Kidney (tissue), 2 donors: ENCODE measurements around a stretch of chr12.

GRCh38 chr12:96908095-96908694 is 1.1 kb downstream of the NEDD1 start:
- PRO-cap: no peak
- RRBS: no CpG with 5 or more reads among the region's 10 CpGs

- PRO-cap: no peak
- RRBS: no CpG with 5 or more reads among the region's 4 CpGs
Observed at GRCh38 chr12:97460519-97461048, 553.5 kb downstream of the NEDD1 start.

DNA sequence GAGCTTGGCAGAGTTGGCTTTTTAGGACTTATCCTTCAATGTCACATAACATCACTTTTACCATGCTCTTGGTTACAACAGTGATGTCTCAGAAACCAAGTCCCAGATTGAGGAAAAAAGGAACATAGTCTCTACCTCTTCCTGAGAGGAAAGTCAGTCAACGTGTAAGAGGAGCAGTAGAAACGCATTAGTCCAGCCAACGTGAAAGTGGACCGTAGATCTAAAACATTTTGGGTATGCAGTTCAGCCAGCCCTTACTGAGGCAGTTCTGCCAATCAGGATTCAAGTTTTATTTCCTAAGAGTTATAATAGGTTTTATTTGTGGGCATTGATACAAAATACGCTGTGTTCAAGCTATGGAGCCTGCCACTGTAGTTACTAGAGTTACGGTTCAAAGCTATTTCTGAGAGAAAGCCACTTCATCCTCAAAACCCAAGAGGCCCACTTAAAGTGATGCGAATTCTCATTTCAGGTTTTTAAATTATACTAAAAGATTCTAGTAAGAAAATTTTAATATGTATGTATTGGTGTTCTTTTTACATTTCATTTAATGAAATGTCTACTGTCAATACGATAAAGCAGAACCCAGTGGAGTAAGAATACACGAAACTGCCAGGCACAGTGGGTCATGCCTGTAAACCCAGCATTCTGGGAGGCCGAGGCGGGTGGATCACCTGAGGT is 10.0 kb downstream of the SLC25A3 start:
- PRO-cap: no peak
- RRBS: no CpG with 5 or more reads among the region's 11 CpGs

GRCh38 chr12:99130813-99131488 is 485.9 kb downstream of the APAF1 start:
- PRO-cap: no peak
- RRBS: no CpG with 5 or more reads among the region's 3 CpGs

DNA sequence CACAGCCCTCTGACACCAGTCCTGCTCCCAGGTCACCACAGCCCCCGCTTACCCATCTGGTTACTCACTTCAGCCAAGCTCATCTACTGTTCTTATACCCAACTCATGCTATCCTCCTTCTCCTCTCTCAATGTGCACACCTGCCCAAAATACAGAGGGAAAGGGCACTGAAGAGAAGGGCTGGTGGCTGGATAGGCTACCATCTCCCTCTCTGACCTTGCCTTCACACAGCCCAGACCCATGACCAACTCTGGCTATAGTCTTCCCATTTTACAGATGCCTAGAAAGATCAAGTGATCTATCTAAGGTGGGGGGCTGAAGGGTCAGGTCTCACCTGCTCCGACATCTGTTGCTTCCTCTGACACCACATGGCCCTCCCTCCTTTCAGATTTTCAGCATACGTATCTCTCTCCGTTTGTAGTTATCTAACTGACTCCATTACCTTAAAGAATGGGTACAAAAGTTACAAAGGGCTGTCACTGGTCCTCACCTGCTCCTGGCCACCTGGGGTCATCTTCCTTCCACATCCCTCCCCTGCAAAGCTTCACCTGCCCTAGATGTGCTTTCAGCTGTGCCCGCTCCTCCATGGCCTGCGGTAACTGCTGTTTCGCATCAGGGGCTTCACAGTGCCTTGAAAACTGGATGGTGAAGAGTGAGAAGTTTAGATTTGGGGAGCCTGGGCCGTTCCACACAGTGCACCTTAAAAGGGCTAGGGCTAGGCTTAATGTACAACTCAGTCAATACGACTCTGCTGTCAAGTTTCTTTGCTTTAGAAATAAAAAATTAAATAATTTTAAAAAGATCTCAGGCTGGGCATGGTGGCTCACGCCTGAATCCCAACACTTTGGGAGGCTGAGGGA is 24.6 kb upstream of the BLTP3B start:
- PRO-cap: no peak
- RRBS: no CpG with 5 or more reads among the region's 10 CpGs

- PRO-cap: no peak
- RRBS: no CpG with 5 or more reads among the region's 3 CpGs
Observed at GRCh38 chr12:100577292-100578418, 4.2 kb downstream of the GAS2L3 start.

DNA sequence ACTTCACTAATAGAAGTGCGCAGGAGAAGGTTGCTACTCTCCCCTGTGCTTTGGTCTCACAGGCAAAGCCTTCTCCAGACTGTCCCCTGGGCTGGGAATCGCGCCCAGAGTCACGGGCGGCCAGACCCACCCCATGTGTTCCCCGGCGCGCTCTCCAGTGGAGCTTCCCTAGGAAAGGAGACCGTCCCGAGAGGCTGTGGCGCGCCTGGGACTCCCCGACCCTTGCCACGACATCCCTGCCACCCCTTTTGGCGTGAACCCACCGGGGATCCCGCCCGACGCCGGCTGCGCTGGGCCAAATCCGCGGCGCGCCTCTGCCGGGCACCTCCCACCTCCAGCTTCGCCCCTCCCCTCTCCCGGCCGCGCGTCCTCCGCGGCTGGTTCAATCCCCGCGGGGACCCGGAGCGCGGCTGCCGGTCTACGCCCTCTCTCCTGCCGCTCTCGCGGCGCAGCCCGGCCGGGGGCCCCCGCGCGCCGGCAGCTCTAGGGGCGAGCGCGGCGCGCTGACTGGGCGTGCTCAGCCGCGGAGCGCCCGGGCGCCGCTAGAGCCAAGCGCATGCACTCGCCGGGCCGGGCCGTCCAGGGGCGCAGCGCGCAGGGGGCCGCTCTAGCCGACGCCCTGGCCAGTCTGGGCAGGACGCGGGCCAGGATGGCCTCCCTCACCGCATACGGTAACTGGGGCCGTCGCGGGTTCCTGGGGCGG is 77.5 kb upstream of the ANO4 start:
- PRO-cap: bidirectional peak, plus-strand start at position 385 of the sequence, minus-strand start at position 316 of the sequence
- RRBS: 3% methylated on average over 39 of the region's 81 CpGs

DNA sequence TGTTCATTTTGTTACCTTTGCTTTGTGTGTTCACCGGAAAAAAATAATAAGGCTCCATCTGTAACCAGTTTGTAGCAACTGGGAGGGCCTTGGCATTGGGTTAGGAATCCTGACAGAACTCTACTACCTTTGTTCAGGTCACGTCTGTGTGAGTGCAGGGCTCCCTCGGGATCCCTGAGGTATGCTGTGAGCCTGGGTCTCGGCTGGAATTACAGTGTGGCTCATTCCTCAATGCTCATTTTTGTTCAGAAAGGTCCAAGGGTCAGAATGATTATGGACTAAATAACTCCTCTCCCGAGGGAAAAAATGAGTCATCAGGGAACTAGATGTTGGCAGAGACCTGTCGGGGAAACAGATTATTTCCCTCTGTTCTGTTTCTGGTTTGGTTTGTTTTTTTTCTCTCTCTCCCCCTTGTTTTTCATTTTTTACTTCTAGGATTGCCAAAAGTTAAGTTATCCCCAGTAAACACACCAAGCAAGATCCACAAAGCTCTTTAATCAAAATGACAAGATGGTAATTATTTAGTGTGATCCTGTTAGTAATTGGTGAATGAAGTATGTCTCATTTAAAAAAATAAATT is 157.9 kb downstream of the SLC5A8 start:
- PRO-cap: no peak
- RRBS: no CpG with 5 or more reads among the region's 6 CpGs

DNA sequence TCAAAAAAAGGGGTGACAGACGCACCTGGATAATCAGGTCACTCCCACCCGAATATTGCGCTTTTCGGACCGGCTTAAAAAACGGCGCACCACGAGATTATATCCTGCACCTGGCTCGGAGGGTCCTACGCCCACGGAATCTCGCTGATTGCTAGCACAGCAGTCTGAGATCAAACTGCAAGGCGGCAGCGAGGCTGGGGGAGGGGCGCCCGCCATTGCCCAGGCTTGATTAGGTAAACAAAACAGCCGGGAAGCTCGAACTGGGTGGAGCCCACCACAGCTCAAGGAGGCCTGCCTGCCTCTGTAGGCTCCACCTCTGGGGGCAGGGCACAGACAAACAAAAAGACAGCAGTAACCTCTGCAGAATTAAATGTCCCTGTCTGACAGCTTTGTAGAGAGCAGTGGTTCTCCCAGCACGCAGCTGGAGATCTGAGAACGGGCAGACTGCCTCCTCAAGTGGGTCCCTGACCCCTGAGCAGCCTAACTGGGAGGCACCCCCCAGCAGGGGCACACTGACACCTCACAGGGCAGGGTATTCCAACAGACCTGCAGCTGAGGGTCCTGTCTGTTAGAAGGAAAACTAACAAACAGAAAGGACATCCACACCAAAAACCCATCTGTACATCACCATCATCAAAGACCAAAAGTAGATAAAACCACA is 63.6 kb downstream of the SLC5A8 start:
- PRO-cap: no peak
- RRBS: no CpG with 5 or more reads among the region's 20 CpGs

DNA sequence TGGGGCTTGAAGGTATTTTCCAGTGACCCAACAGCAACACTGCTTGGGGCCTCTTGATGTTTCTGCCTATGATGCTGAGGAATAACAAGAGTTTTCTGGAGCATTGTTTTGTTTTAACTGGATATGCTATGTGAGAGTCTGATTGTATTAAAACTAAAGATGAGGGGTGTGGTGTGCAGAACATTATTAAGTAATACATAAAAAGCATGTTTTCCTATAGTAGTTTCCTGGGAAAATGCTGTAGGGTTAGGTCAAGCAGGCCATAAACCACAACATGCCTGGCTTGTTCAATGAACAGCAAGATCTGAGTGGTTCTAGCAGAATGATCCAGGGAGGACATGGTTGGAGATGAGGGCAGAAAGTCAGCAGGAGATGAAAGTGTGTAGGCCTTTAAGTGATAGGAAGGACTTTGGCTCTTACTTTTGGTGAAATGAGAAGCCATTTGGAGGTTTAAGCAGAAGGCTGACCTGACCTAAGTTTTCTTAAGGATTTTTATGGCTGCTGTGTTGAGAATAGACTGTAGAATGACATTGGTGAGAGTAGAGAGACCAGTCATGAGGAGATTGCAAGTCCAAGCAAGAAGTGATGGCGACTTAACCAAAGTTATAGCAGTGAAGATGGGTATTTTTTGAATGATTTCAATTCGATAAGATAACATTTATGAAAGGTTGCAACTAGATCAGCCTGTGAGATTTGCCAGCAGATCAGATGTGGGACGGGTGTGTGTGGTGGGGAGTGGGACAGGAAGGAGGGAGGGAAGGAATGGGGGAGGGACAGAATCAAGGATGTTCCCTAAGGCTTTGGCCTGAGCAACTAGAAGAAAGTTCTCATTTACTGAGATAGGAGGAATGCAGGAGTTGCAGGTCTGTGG is 33.3 kb downstream of the UTP20 start:
- PRO-cap: no peak
- RRBS: no CpG with 5 or more reads among the region's 3 CpGs

DNA sequence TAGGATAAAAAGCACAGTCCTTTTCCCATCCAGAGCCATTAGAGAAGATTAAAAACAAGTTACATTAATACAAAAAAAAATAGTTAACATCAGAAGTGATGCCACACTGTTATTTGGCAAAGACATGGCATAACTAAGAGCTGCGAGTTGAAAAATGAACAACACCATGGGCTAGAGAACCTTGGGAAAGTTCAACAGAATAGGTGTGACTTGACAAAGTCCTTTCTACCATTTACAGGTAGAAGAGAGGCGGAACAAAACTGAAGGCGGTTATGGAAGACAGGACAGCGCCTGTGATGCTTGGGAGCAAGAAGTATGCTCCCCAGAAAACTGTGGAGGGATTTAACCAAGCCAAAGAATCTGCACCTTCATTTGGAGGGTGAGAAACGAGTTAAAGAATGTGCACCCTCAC is 995 bp downstream of the ARL1 start:
- PRO-cap: no peak
- RRBS: no CpG with 5 or more reads among the region's 5 CpGs

- PRO-cap: no peak
- RRBS: 50% methylated on average over 1 of the region's 13 CpGs
Observed at GRCh38 chr12:101527527-101528241, 52.5 kb downstream of the SPIC start.

- PRO-cap: no peak
- RRBS: no CpG with 5 or more reads among the region's 9 CpGs
Observed at GRCh38 chr12:101615867-101616713, 21.3 kb downstream of the MYBPC1 start.

DNA sequence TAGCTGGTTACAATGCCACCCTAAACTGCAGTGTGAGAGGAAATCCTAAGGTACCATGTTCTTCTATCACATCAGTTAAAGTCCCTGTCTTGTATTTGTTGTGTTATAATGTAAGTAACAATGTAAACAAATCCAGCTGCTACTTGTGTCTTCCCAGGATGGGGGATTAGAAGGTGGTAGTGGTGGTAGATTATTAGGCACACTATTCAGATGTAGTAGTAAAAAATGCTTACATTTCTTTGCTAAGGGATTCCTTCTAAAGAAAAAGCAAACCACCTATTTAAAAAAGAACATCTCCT is 19.3 kb upstream of the CHPT1 start:
- PRO-cap: no peak

GRCh38 chr12:101782675-101783260 is 43.5 kb upstream of the SYCP3 start:
- PRO-cap: no peak
- RRBS: no CpG with 5 or more reads among the region's 4 CpGs

DNA sequence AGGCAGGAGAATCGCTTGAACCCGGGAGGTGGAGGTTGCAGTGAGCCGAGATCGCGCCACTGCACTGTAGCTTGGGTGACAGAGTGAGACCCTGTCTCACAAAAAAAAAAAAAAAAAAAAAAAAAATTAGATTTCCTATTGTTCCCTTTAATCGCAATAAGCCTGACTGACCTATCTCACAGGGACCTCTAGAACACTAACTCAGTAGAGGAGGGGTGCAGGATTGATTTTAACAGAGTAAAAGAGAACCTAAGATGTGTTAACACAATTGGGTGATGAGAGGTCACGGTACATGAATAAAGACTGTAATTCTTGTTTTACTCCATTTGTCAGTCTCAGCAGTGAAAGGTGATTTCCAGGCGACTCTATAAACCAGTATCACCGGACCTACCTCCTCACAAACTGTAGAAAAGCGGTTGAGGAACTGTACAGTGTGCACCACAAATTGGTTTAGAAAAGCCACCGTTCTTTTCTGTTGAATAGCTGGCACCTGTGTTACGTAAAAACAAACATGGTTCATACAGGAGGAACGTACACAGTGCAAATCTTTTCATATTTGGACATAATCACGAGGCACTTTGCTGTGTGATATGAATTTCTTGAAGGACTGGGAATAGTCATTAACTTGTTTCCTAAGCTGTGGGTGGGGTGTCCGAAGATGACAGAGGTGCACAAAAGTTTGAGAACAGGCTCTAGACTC is 784 bp downstream of the WASHC3 start:
- PRO-cap: unidirectional peak, plus-strand start at position 407 of the sequence
- RRBS: no CpG with 5 or more reads among the region's 15 CpGs

DNA sequence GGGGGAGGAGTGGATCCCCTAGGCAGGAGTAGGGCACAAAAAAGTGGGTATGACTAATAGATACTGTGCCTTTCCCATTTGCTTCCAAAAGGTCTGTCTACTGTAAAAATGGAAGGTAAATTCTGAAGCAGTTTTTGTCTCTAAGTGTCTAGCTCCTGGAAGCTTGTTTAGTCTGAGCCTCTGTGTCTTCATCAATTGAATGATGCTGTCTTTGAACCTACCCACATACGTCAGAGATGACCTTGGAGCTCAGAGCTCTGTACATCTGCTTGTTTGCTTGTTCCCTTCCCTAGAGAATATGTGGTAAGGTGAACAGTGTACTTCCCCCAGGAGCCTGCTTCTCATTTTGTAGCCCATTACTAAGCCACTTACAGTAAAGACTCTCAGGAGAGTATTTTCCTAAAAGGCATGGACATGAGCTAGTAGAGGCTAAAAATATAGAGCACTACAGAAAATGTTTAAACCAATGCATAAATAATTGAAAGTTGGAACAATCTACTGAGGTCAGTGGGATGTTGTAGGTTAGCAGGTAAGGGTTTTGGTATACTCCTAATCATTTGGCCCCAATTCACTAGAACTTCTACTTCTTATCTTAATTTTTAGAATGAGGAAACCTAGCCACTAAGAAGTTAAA is 13.4 kb downstream of the PAH start:
- PRO-cap: no peak
- RRBS: no CpG with 5 or more reads among the region's 1 CpG

DNA sequence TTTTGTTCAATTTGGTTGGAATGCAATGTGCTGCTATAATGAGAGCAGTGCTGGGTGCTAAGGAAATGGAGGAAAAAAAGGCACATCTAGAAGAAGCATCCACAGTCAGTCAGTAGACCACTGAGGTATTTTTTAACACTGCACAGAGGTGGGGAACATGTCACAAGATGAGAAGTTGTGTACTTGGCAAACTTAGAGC is 3.1 kb upstream of the PAH start:
- PRO-cap: no peak

DNA sequence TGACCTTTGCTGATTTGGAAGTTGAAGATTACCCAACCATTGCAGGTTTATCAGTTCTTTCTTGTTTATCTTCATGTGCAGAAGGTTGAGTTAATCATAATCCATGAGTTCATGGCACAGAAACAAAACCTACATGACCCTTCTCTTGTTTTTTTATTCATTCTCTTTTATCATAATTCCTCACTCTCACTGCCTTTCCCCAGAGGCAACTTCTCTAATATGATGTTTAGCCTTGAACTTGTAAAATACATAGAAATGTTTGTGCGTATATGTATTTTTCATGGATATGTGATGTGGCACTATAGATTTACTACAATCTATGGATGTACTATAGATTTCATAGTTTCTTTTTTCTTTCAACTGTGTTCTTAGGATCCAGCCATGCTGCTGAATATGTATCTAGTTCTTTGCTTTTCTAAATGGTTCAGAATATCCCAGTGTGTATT is 3.4 kb upstream of the PAH start:
- PRO-cap: no peak
- RRBS: no CpG with 5 or more reads among the region's 1 CpG

- PRO-cap: no peak
- RRBS: no CpG with 5 or more reads among the region's 2 CpGs
Observed at GRCh38 chr12:103093752-103094110, 136.3 kb downstream of the ASCL1 start.